GM23248 (cell line): ENCODE measurements around the genes MATCAP1, TMEM208, ZDHHC1, PARD6A, NUTF2, CENPT and EDC4.

GRCh38 chr16:66478641-66479283, 51.7 kb downstream of the BEAN1 start:
- RAMPAGE, long total RNA = no peak

DNA sequence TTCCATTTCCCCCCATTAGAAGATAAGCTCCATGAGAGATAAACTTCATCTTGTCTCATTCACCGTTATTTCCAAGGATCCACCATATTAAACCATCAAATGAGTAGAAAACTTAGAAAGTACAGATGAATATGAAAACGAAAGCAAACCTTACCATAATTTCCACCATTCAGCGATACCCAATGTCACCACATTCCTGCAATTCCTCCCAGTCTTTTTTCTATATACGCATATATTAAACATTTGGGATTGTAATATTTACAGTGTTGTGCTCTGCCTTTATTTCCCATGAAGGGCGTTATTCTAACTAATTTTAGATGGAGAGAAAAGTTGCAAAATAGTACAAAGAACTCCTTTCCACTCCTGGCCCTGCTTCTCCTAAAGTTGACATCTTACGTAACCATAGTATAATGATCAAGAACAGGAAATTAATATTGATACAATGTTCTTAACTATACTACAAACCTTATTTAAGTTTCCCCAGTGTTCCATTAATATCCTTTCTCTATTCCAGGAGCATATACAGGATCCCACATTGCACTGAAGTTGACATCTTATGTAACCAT, 46.4 kb downstream of the TK2 start:
- RAMPAGE, long total RNA = no peak

- RAMPAGE, long total RNA = no peak
Measured at GRCh38 chr16:66510868-66511667, 38.9 kb downstream of the TK2 start.

- RAMPAGE, long total RNA = no peak
Measured at GRCh38 chr16:66949395-66950343, 11.4 kb upstream of the CES3 start.

- RAMPAGE, long total RNA = no peak
Measured at GRCh38 chr16:66996832-66997416, 8.5 kb downstream of the CES4A start.

DNA sequence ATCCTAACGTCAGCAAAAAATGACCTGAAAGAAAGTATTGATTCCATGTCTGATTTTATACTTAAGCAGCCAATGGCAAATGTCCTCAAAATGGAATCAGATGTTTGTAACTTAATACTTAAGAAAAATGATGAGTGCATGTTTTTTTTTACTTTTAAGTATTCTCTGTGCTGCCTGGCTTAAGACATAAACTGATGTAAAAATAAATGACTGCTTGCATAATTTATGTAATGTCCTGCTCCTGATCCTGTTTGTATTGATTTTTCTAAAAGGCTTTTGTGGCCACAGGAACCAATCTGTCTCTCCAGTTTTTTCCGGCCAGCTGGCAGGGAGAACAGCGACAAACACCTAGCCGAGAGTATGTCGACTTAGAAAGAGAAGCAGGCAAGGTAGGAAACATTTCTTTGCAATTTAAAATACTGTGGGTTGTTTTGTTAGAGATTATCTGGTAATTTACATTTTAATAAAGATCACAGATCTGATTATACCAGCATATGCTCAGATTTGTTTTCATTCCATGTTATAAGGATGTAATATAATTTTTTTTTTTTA, 7.5 kb downstream of the CBFB start:
- RAMPAGE, long total RNA = no peak

DNA sequence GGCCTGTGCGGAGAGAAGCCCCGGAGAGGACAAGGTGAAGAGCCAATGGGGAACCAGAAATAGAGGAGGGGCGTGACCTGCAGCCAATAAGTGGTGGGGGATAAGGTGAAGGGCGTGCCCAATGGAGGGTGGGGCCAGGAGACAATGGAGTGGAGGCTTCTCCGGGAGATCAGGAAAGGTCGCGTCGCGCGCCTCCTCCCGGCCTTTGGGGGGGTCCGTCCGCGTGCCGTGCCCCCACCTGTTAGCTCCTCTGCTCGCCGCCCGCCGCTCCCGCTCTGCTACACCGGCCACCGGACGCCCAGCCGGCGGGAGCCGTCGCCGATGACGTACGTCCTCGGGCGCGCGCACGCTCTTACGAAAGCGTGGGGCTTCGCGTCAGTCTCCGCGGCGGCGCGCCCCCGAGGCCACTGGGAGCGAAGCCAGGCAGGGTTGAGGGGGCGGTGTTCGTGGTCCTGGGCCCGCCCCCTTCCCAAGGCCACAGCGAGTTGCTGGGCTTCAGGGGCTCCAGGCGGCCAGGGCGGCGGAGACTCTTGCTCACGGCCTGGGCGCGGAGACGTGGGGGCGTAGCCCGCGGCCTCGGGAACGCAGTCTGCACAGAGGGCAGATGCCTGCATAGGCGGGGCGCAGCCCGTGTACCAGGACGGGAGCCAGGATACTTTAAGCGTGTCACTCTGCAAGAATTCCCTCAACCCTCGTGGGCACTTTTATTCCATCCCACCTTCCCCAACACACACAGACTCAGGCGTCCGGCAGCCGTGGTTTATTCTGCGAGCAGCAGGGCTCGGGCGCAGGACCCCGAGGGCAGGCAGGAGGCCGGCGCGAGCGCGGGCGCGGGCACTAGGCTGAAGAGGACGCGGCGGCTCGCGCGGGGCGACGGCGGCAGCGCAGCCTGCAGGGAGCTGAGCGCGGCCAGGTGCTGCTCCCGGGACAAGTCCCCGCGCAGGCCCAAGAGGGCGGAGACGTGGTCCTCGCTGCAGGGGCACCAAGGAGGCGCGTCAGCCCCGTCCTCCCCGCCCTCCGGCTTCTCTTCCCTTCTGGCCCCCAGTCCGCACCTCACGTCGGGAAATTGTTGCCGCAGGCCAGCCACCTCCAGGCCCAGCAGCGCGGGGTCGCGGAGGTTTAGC, at the start of gene MATCAP1:
Gene MATCAP1, minus strand, starts transcription at position 330 of the 1,124 bp plus-strand sequence.
- RAMPAGE, long total RNA = no peak

DNA sequence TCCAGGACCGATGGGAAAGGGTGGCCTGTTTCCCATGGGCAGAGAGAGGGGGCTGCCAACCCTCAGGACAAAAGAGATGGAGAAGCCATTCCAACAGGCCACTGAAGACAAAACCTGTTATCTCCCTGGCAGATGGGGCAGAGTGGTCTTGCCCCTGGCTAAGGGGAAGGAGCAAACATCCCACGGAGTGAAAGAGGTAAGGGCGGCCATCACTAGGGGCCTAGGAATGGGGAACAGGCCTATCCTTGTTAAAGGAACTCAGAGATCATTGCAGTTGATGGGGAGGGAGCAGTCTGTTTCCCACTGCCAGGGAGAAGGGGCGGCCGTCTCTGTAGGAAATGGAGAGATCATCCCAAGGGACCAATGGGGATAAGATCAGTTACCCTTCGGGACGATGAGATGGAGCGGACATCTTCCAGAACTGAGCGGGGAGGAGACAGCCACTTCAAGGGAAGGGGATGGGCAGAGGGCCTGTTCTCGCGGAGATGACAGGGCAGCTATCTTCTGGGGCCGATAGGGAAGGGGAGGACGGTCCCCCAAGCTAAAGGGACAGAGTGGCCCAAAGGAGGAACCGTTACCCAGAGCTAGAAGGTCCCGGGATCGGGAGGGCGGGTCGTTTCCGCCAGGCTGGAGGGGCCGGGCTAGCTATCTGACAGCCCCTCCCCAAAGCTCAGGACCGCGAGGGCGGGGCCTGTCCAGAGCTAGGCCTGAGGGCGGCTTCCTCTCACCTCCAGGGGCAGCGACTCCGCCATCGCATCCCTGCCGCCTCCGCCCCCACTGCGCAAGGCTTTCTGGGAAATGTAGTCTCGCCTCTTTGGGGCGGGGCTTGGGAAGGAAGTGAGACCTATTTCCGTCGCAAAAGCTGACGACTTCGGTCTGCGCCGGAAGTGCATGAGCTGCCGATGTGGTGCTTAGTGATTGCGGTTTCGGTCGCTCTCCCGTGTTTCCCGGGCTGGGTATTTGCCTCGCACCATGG, at the start of gene TMEM208:
Gene TMEM208, plus strand, starts transcription at position 884 of the 976 bp plus-strand sequence.
- RAMPAGE, long total RNA = start-site peak on the plus strand centred at position 913 of the sequence, 61 bp wide, 157 and 250 reads in 2 replicates

- RAMPAGE, long total RNA = no peak
Measured at GRCh38 chr16:67346211-67346922, 19.8 kb downstream of the LRRC36 start.

DNA sequence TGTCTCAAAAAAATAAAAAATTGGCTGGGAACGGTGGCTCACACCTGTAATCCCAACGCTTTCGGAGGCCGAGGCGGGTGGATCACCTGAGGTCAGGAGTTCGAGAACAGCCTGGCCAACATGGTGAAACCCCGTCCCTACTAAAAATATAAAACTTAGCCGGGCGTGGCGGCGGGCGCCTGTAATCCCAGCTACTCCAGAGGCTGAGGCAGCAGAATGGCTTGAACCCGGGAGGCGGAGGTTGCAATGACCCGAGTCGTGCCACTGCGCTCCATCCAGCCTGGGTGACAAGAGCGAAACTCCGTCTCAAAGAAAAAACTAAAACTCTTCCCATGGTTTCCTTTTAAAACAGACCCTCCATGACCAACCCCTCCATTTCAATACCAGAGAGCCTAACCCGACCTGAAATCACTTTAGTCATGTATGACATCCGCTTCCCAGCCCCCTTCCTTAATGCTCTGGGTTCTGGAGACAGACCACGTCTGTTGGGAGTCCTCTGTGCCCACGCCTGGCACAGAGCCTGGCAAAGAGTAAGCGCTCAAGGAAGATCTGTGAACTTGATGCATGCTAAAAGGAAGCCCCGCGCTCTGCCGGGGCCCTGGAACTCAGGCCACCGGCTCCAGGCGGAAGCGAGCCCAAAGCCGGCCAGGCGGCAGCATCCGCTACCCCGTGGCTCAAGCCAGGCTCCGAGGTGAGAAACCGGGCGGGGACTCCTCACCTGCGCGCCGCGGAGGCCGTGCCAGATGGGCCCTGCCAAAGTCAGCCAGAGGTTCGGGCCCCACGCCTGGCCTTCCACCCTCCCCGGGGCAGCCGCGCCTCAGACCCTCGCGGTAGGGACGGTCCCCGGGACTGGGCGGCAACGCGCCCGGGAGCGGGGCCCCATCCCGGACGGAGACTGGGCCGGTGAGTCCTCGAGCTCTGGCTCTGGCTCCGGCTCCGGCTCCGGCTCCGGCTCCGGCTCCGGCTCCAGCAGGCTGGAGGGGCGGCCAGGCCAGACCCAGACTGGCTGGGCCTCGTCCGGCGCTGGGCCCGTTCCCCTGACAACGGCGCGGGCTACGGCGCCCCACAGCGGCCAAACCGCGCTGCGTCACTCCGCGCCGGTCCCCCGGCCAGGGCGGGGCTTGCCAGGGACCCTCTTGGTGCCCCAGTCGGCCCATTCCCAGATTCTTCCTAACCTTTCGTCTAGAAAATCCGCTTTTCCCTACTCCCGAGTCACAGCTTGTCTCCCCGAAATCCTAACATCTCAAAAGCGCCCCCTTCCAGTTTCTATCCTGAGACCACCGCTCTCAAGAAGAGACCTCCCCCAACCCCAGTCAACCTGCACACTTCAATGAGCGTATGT, at the start of gene ZDHHC1:
Gene ZDHHC1, minus strand, starts transcription at position 1,025 of the 1,342 bp plus-strand sequence.
- RAMPAGE, long total RNA = no peak

- RAMPAGE, long total RNA = no peak
Measured at GRCh38 chr16:67448337-67448981, 17.5 kb downstream of the HSD11B2 start.

- RAMPAGE, long total RNA = no peak
Measured at GRCh38 chr16:67547569-67548564, 14.5 kb upstream of the CTCF start.

DNA sequence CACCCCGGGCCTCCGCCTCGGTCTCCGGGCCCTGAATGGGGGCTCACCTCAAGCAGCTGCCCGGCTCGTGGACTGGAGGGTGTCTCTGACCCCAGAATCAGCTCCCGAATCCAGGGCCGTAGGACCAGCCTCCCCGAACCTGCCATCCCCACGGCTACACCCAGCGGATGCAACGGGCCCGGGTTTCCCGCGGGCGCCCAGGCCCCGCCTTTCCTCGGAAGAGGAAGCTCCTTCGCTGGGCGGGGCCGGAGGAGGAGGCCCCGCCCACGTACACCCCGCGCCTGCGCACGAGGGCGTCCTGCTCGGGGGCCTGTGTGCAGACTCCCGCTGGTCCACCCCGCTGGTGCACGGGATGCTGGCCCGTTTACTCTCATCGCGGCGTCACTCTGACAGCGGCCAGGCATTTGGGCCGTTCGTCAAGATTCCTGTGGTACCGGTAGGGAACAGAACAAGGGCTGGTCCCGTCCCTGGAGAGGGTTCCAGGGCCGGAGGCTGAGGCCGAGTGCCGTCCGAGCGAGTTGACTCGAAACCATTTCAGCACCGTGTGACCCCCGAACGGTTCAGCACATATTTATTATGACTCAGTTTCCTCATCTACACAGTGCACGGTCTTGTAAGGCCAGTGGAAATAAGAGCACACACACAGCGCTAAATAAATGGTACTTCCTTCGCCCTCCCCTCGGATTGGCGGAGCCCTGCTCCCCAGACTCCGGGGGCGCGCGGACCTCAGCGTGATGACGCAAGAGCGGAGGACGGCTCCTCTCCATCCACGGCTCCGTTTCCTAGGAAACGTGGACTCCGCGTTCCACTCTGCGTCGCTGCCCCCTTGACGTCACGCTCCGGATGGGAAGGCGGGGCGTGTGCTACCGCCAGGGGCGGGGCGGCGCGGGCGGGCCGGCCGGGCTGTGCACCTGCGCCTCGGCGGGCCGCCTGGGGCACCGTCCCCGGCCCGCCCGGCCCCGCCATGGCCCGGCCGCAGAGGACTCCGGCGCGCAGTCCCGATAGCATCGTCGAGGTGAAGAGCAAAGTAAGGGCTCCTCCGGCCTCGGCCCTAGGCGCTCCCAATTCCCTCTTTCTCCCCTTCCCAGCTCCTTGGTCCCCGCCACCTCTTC, at the start of gene PARD6A:
Gene PARD6A, plus strand, starts transcription at position 886 of the 1,112 bp plus-strand sequence.
- RAMPAGE, long total RNA = no peak

DNA sequence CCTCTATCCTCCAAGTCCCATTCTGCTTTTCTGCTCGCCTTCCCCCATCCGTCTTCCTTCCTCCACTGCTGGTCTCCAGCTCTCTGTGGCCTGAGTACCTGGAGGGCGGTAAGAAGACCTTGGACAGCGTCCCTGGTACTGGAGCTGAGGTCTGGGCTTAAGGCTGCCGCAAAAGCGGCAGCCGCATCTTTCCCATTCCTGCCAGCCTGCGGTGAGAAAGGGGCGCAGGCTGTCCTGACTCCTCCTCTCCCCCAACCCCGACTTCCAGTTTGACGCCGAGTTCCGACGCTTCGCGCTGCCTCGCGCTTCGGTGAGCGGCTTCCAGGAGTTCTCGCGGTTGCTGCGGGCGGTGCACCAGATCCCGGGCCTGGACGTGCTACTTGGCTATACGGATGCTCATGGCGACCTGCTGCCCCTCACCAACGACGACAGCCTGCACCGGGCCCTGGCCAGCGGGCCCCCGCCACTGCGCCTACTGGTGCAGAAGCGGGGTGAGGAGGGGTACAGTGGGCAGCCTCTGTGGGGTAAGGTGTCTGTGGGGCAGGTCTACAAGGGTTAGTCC, 508 bp downstream of the PARD6A start:
- RAMPAGE, long total RNA = no peak

DNA sequence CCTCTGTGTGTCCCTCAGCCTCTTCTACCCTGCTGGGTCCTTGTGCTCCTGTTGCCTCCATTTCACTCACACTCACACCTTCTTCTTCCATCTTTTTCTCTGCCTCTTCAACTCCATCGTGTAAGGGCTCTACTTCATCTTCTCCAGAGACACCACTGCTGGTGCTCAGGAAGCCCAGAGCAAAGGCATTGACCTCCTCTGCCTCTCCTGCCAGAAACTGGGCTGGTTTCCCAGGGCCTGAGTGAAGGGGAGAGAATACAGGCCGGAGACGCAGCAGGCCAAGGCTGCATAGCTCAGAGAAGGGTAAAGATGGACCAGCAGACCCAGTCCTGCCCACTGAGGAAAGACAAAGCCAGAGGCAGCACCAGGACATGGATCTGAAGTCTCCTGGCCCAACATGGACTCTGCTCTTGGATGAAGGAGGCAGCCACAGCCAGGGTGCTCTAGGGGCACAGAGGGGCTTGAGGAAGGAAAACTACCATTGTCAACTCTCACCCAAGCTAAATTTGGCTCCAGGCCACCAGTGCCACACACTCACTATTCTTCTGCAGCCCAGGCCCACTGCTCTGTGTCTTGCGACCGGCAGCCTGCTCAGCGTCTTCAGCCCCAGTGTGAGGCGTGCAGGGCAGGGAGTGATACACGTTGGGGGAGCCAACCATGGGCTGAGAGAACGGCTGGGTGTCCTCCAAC, 12.1 kb upstream of the THAP11 start:
- RAMPAGE, long total RNA = no peak

- RAMPAGE, long total RNA = no peak
Measured at GRCh38 chr16:67842928-67843257, 773 bp downstream of the THAP11 start.

GRCh38 chr16:67846294-67847070, at the start of gene NUTF2:
NUTF2 (plus strand) TSS chr16:67846933.
- RAMPAGE, long total RNA = start-site peak on the plus strand at chr16:67846880-67846965, 1,604 and 1,593 reads in 2 replicates

- RAMPAGE, long total RNA = start-site peak on the plus strand at chr16:67847151-67847197, 189 and 101 reads in 2 replicates
Measured at GRCh38 chr16:67847071-67848188, at the start of gene CENPT. CENPT (minus strand) TSS chr16:67847693.

- RAMPAGE, long total RNA = no peak
Measured at GRCh38 chr16:67872416-67873484, at the start of gene EDC4. EDC4 (plus strand) TSS chr16:67873052.

GRCh38 chr16:67917764-67918657, 13.7 kb downstream of the CTRL start:
- RAMPAGE, long total RNA = no peak